NALM6 (cell line): ENCODE measurements around a stretch of chr18.

- PRO-cap: no peak
Measured at GRCh38 chr18:9835038-9836354, 50.3 kb upstream of the TXNDC2 start.

DNA sequence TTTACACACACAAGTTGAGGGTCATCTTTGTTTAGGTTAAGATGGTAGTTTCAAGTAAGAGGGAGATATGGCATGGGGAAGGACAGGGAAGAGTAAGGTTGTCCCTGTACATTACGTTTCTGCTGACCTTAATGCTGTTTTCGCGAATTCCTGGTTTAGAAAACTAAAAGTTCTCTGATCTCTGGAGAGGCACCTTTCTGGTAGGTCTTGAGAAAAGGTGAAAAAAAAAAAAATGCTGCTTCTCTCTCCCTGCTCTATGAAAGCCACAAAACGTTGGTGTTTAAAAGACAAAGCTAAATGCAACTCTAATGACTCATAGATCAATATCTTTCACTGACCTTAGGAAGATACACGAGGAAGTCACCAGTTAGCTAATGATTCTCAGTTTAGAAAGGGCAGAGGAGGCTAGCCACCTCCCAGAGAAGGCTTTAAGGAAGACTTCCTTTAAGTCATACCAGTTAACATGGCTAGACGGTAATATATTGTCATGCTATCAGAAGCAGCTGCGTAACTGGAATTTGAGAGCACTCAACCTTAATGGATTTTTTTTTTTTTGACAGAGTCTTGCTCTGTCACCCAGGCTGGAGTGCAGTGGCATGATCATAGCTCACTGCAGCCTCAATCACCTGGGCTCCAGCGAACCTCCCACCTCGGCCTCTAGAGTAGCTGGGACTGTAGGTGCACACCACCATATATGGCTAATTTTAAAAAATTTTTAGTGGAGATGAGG is 13.2 kb downstream of the TXNDC2 start:
- PRO-cap: no peak

DNA sequence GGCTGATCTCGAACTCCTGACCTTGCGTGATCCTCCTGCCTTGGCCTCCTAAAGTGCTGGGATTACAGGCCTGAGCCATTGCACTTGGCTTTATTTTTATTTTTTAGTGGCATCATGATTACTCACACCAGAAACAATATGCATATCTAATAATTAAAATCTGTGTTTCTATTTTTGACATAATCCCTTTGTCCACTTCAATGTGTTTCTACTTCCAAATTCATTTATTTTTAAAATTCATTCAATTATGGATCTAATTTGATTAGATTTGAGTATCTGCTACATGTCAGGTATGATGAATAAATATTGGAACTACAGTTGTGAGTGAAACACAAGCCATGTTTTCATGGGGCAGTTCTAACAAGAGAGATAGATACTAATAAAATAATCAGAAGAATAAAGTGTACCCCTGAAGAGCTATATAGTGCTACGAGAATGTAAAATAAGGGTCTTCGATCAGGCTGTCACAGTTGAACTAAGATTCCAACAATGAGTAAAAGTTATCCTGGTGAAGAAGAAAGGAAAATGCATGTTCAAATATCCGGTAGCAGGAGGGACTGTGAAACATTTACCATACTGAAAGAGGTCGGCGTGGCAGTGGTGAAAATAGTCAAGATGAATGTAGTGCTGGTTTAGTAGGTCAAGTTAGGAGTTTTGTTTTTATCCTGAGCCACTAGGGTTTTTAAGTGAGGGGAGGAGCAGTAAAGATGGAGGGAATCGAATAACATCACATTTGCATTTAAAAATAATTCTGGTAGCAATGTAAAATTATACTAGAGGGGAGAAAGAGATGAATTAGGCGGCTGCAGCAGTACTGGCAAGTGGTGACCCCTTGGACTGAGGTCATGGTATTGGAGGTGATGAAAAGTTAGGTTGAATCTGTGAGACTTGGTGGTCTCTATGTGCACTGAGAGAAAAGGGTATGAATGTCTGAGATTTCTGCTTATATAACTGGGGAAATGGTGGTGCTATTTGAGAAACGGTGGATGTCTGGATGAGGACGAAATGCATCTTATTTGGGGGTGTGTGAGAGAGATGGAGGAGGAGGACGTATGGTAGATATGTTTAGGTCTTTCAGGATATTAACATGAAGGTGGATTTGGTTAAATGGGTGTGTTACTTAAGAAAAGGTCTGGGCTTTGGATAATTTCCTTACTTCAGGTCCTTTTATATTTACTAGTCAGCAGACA is 5.7 kb downstream of the VAPA start:
- PRO-cap: no peak

DNA sequence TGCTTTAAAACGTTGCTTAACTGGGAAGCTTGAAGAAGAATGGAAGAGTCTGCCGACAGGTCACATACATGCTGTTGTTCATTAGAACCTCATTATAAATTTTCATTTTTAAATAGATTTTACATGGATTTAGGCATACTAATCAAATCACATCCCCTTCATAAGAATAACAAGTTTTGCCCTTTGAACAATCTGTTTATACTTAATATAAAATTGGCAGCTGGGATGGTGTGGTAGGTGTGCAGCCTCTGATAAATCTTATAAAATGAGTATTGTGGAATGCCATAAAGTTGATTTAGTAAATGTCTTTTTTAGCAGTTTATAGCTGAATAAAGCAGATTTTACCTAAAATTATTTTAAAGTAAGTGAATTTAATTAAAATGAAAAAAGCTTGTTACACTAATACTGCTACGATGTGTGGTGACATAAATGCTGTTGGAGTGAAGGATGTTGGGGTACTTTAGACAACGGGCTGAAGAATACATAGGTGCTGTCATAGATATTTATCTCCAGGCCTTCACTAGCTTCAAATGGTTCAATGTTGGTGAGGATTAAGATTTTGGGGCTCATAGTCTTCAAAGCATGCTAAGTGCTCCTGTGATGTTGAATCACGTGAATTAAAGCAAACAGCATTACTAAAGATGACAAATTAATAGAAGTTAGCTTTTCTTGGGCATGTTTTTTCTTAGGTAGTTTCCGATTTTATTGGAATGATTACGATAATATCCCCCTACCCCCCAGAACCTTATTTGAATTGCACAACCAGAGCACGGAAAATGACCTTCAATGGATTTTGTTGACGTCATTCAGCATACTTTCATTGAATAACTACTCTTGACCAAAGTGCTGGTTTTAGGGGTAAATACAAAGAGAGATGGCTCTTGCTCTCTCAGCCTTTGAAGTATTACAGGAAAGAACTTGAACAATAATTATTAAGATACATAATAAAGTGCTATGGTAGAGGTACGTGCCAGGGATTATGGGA is 35.7 kb downstream of the VAPA start:
- PRO-cap: no peak

GRCh38 chr18:9952728-9953793 is 39.2 kb downstream of the VAPA start:
- PRO-cap: no peak

DNA sequence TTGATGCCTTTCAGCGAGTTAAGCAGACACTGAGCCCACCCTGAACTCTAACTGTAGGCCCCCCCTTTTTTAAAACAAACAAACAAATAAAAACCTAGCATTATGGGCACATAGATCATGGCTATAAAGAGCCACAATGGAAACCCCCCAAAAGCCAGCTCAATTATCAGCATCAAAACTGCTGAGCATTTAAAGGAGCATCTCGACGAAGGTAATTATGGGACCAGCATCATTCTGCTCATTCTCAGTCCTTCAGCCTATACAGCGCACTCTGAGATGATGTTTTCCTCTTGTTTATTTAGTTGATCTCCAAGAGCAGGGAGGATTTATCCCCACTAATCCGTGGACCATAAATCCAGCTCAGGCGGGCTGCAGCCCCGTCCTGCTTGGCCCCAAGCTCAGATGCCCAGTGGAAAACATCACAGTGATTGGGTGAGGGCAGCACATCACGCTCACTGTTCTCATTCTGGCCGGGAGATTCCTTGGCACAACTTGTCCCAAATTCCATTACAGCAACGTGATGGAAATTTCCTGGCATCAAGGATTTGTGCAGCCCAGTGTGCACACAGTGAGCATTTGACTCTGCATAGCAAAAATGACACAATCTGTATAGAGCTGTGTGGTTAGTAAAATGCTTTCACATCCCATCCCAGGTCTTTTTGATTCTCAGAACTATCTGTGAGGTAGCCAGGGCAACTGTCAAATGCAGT is 96.7 kb downstream of the VAPA start:
- PRO-cap: no peak

GRCh38 chr18:10197108-10197532 is 257.3 kb upstream of the APCDD1 start:
- PRO-cap: no peak

- PRO-cap: no peak
Measured at GRCh38 chr18:10332783-10333066, 121.7 kb upstream of the APCDD1 start.

GRCh38 chr18:10713638-10714197 is 187.9 kb downstream of the NAPG start:
- PRO-cap: no peak

- PRO-cap: no peak
Measured at GRCh38 chr18:10794562-10795152, 268.8 kb downstream of the NAPG start.

GRCh38 chr18:11789653-11790114 is 61.5 kb upstream of the CHMP1B start:
- PRO-cap: no peak

- PRO-cap: bidirectional peak, plus-strand start at chr18:11851998, minus-strand start at chr18:11851957
Measured at GRCh38 chr18:11851569-11852693, 718 bp downstream of the CHMP1B start.

DNA sequence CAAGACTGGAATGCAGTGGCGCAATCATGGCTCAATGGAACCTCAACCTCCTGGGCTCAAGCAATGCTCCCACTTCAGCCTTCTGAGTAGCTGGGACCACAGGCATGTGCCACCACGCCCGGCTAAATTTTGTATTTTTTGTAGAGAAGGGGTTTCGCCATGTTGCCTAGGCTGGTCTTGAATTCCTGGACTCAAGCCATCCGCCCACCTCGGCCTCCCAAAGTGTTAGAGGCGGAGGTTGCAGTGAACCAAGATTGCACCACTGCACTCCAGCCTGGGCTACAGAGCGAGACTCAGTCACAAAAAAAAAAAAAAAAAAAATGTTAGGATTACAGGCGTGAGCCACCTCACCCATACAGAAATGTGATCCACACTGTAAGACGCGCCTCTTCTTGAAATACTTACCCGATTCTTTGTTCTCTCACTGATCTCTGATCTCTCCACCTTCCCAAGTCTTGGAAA is 35.1 kb upstream of the IMPA2 start:
- PRO-cap: no peak

GRCh38 chr18:11955115-11956185 is 25.9 kb upstream of the IMPA2 start:
- PRO-cap: no peak

- PRO-cap: bidirectional peak, plus-strand start at chr18:11980595, minus-strand start at chr18:11980596; bidirectional peak, plus-strand start at chr18:11980649, minus-strand start at chr18:11980648; bidirectional peak, plus-strand start at chr18:11981022, minus-strand start at chr18:11980873
Measured at GRCh38 chr18:11980173-11980973, 934 bp upstream of the IMPA2 start.

DNA sequence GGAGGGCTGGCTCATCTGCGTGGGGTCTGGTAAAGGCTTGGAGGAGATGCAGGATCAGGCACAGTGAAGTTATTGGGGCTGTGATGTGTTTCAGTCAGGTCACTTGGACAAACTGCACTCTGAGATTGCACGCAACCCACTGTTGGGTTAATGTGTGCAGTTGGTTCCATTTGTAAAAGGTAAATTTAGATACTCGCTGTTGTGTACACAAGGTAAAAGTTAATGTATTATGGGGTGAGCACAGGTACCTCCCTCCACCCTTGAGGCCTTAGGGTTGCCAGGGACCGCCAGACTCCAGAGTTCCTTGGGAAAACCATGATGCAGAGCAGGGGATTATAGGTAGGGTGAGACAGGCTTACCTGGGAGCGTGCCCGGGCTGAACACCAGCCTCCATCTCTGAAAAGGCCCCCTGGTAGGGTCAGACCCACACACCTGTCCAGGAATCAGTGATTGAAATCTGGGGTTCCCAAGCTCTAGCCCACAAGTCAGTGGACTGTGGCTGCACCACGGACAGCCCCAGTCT is 20.2 kb downstream of the IMPA2 start:
- PRO-cap: no peak

DNA sequence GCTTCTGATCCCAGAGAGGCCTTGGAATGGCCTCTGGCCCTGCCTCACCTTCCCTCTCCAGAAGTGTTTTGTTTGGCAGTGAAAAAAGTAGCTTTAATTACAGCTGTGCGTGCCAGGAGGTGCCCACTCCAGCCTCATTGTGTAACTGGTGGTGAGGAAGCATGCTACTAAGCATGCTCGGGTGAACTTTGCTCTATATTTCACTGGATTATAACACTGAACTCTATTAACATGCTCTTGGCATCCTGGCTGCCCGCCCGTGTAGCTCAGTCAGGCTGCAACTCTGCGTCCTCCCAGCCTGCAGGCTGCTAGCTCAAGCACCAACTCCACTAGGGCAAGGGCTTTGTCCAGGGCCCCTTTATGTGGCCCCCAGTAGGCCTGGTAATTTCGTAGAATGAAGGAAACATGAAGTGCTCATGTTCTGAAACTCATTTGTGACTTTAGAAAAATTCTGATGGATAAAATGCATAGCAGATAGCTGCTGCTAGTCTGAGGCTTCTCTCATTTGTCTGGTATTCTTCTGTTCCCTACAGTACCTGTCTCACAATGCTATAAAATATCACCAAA is 34.4 kb downstream of the IMPA2 start:
- PRO-cap: no peak

- PRO-cap: no peak
Measured at GRCh38 chr18:12068067-12068739, 25.4 kb upstream of the ANKRD62 start.

- PRO-cap: no peak
Measured at GRCh38 chr18:12282527-12283146, 25.4 kb upstream of the TUBB6 start.

- PRO-cap: no peak
Measured at GRCh38 chr18:12315379-12316555, 7.7 kb downstream of the TUBB6 start.